PC-3 (cell line): ENCODE data around the gene FRG2.

DNA sequence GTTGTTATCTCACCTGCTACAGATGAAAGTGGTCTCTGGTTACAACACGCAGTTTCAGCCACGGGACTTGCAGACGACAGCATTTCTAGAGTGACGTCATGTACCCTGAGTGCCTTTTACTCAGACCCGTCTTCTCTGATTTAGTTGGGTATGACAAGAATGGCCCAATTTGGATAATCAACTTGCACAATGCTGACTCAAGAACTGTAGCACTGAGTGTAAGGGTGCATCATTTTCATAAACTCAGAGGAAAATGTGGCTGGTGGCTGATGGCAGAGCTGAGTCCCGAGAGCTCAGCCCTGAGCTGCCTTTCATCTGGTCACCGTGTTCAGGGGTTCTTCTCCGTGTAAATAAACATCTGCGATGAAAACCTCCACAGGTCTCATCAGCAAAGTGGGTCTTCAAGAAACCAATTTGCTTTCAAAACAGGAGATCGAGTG, 281.3 kb upstream of the FRG1 start:
- RAMPAGE, long total RNA: no peak

DNA sequence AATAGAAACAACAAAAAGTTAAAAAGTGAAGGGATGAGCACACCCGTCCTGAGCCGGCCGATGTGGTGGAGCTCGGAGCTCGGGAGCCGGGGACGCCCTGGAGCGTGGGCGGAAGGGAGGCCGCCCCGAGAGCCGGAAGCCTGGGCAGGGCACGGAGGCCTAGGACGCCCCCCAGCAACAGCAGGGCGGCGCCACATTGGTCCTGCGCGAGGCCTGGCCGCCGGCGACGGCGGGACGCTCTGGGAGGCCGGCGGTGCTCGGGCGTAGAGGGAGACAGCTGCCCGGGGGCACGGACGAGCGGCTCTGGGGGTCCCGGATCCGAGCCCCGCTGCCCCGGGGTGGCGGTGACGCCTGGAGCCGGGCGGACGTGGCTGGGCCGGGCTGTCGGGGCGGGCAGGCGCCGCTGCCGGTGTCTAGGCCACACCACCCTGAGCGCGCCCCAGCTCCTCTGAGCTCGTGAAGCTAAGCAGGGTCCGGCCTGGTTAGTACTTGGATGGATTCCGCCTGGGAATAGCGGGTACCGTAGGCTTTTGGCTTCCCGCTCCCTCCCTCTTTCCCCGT, 12.2 kb downstream of the FRG2 start:
- RAMPAGE, long total RNA: no peak

GRCh38 chr4:190026959-190027319, at the start of gene FRG2:
FRG2 (minus strand) TSS chr4:190027256.
- RAMPAGE, long total RNA: no peak